Parietal lobe (tissue), 2 donors: ENCODE measurements around the gene CDC25B.

GRCh38 chr20:3362106-3362837, 45.2 kb downstream of the DNAAF9 start:
- RAMPAGE, long total RNA = no peak

- RAMPAGE, long total RNA = no peak
Observed at GRCh38 chr20:3492192-3493007, 21.6 kb downstream of the ATRN start.

- RAMPAGE, long total RNA = no peak
Observed at GRCh38 chr20:3728638-3729315, 3.7 kb upstream of the HSPA12B start.

DNA sequence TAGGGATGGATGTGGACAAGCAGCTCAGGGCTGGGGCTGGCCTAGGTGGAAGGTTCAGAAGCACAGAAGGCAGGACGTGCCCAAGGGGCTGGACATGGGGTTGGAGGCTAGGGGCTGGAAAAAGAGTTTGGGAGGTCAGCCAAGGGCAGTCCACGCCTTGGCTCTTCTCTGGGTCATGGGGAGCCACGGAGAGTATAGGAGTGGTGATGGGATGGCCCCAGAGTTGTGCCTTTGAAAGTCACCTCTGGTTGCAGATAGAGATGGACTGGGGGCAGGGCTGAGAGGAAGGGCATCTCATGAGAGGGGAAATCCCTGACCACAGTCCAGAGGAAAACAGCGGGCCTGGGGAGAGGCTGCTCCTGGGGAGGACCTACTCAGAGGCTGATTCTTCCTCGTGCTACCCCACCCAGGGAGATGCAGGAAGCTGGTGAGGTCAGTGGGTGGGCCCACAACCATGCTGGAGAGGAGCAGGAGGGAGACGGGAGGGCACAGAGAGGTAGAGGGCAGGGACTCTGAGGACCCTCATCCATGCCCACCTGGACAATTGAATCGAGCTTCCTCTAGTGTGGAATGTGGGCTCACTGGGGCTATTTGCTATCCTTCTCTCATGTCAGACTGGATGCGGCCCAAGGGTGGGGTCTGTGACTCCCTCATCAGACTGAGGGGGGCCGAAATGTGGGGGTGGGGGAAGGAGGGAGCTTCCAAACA, 2.4 kb upstream of the HSPA12B start:
- RAMPAGE, long total RNA = no peak

DNA sequence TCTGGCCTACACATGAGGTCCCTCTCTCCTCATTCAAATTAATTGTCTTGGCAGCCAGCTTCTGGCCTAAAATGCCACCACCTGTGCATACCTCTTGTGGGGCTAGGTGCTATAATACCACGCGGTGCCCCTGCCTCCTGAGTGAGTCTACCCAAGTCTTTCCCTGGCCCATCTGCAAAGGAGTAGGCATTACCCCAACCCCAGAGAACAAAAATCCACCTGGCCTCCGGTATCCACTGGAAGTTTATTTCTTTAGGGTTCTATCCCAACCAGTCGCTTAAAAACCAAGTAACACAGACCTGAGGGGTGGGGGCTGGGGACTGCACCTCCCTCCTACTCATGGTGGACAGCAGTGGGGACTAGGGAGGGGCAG, 14.3 kb downstream of the ADISSP start:
- RAMPAGE, long total RNA = no peak

- RAMPAGE, long total RNA = no peak
Observed at GRCh38 chr20:3796012-3797171, at the start of gene CDC25B. TSS of gene CDC25B (plus strand) at chr20:3796310.

GRCh38 chr20:3805262-3806361, 9.5 kb downstream of the CDC25B start:
- RAMPAGE, long total RNA = no peak

DNA sequence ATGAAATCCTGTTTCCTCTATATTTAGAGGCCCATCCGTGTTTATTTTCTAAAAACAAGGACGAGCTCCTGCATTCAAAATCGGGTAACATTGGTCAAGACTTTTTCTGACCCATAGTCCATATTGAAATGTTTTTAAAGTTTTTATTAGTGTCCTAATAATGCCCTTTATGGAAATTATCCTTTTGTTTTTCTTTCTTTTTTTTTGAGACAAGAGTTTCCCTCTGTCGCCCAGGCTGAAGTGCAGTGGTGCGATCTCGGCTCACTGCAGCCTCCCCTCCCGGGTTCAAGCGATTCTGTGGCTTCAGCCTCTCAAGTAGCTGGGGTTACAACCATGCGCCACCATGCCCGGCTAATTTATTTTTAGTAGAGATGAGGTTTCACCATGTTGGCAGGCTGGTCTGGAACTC, 841 bp downstream of the AP5S1 start:
- RAMPAGE, long total RNA = no peak

- RAMPAGE, long total RNA = no peak
Observed at GRCh38 chr20:3889518-3889937, 341 bp downstream of the PANK2 start.

- RAMPAGE, long total RNA = no peak
Observed at GRCh38 chr20:3923900-3924814, 35.0 kb downstream of the PANK2 start.

GRCh38 chr20:3935244-3935862, 46.2 kb downstream of the PANK2 start:
- RAMPAGE, long total RNA = no peak

GRCh38 chr20:3986123-3986671, 29.2 kb downstream of the RNF24 start:
- RAMPAGE, long total RNA = no peak

GRCh38 chr20:4011100-4011637, 4.2 kb downstream of the RNF24 start:
- RAMPAGE, long total RNA = no peak

DNA sequence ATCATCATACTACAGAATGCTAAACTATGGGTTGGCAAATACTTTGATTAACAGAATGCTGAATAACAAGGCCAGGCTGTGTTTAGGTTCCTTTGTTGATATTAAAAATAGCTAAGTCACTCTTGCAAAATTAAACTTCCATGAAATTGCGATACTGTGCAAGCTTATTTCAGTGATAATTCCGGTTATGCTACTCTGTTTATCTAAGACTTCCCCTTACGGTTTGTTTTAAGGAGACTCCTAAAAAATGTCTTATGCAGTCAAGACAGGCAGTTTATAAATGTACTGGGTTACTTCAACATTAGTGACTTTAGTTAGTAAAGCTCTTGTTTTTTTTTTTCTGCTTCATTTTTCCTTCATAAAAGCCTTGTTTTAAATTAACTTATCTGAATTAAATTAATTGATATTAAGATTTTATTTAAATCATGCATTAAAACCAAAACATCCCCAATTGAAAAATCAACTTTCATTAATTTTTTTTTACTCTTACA, 2.6 kb downstream of the RNF24 start:
- RAMPAGE, long total RNA = no peak

DNA sequence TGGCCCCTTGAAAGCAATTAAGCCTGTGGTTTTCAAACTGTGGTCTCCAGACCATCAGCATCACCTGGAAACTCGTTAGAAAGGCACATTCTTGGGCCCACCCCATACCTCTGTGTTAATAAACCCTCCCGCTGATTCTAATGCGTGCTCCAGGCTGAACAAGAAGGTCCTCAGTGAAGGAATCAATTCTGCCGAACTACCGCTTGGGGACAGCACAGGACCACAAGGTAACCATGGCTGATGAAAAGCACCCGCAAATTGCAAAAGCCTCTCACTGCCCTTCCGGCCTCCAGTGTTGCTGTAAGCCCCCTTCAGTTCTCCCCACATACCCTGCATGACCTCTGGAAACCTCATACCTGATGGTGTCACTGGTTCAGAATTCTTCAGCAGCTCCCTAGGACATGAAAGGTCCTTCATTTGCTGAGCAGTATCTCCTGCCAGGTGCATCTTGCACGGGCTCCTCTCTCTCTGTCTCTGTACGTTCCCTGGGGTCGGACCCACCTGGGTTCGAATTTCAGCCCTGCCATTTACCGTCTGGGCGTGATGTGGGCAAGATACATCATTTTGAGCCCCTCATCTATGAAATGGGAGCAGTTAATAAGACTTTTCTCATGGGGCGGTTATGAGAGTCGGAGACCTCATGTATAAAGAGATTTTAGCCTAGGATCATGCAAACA, 39.9 kb upstream of the SMOX start:
- RAMPAGE, long total RNA = no peak

GRCh38 chr20:4170958-4171380, 22.3 kb downstream of the SMOX start:
- RAMPAGE, long total RNA = no peak

DNA sequence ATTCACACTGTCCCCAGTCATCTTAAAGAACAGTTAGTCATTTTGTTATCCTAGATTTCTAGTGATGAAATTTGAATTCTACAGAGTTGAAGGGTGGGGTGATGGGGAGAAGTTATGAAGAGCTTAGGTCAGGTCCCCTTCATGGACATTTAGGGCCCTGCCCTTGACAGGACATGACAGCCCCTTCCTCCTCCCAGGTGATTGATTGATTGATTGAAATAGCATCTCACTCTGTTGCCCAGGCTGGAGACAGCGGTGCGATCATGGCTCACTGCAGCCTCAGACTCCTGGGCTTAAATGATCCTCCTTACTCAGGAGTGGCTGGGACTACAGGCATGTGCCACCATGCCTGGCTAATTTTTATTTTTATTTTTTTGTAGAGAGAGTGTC, 40.7 kb downstream of the SMOX start:
- RAMPAGE, long total RNA = no peak

GRCh38 chr20:4698985-4700245, 13.2 kb downstream of the PRNP start:
- RAMPAGE, long total RNA = no peak

- RAMPAGE, long total RNA = no peak
Observed at GRCh38 chr20:4912505-4912824, 88.8 kb downstream of the SLC23A2 start.

GRCh38 chr20:4999807-5000126, 1.5 kb downstream of the SLC23A2 start:
- RAMPAGE, long total RNA = no peak